ENCODE measurements around the gene XPR1.

- PRO-cap, result no peak
These were observed 461 bp upstream of the FAM163A start for GRCh38 chr1:179742634-179743025.

DNA sequence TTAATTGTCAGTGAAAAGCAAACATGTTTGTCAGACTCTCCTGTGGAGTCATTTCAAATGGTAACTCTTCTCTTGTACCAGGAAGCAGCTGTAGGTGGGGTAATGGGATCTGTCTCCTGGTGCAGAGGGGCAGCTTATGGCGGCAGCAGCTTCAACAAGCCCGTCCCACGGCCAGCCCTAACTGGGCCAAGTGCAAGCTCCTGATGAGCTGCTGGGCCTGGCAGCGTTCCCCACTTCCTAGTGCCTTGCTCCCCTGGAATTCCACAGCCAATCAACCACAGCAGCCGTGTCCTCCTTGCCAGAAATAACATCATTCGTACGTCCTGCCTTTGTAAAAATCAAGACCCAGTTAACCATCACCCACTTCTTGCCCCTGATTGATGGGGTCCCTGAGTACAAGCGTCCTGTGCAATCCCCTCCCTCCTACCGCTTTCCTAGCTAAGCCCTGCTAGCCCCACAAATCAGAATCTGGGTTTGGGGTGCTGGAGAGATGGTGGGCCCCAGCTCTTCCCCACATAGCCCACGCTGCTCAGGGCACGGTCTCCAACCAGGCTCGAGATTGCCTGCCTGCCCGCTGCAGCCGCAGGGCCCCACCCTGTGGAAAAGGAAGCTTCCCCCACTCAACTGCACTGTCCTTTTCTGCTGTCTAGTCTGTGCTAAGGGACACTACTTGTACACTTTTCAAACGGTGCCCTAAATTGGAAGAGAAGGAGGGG, 61.2 kb downstream of the TOR1AIP2 start:
- PRO-cap, result unidirectional peak, minus-strand start at position 192 of the sequence

- PRO-cap, result no peak
These were observed 52.4 kb downstream of the TOR1AIP2 start for GRCh38 chr1:179825111-179825690.

DNA sequence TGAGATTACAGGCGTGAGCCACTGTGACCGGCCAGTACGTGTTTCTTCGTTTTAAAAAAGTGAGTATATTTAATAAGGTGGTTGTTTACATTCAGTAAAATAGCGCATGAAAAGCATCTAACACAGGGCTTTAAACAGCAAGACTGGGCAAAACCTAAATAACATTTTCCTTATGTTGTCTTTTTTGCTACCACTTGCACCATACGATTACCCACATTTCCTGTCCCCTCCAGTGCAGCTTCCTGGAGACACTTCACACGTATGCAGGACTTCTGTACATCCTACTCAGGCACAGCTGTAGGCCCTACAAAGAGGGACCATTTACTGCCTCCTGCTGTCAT, 1.1 kb upstream of the CEP350 start:
- PRO-cap, result bidirectional peak, plus-strand start outside the sequence, minus-strand start at position 219 of the sequence

DNA sequence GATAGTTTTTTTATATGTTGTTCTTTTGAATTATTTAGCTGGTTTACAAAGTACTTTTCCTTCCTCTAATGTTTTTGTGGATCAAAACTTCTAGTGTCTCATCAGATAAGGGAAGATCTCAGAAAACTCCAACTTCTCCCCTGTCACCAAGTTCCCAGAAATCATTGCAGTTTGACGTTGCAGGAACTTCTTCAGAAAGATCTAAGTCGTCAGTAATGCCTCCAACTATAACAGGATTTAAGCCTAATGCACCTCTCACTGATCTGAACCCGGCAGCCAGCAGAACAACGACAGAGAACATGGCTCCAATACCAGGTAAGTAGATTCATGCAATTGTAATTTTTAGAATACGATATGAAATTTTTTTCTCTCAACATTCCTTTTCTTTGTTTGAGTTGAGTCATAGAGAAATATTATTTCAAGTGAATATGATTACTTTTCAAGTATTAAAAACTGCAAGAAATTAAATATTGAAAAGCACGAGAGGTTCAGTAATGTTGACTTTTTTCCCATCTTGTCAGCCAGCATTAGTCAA, 79.2 kb downstream of the CEP350 start:
- PRO-cap, result no peak

DNA sequence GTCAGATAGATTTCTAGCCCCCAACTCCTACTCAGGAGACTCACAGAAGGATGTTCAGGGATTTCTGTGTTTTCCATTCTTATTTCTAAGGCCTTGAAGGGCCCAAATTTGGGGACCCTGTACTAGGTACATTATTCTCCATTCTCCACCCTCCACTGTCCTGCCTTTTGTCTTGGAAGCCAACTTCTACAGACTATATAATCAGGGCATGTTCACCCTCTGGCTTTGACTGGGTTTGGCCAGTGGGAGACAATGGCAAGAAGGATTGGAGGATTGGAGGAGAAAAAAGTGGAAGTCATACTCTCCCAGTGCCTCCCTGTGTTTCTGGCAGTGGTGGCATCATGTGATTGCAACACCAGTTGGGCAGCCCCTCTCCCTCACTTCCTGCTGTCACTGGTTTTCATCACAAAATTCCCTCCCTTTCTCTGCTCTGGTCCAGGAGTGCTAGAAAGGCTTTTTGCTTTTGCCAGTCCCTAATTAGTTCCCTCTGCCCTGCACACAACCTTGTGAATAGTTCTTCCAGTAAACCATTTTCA, 3.8 kb upstream of the QSOX1 start:
- PRO-cap, result no peak

GRCh38 chr1:180156006-180156884, 1.6 kb downstream of the QSOX1 start:
- PRO-cap, result no peak

GRCh38 chr1:180175664-180176558, 21.2 kb downstream of the QSOX1 start:
- PRO-cap, result no peak

GRCh38 chr1:180184202-180185407, 29.9 kb downstream of the QSOX1 start:
- PRO-cap, result no peak

DNA sequence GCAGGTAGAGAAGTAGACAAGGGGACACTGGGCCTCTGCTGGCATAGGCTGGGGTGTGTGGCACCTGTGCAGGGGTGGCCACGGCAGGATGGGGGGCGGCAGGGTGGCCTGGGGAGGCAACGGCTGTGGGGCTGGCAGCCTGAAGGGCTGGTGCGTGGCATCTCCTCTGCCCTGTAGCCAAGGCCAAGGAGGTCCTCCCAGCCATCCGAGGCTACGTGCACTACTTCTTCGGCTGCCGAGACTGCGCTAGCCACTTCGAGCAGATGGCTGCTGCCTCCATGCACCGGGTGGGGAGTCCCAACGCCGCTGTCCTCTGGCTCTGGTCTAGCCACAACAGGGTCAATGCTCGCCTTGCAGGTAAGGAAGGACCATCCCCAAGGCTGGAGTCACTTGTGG, 36.0 kb upstream of the LHX4 start:
- PRO-cap, result no peak

- PRO-cap, result no peak
These were observed 40.1 kb downstream of the LHX4 start for GRCh38 chr1:180270287-180270535.

DNA sequence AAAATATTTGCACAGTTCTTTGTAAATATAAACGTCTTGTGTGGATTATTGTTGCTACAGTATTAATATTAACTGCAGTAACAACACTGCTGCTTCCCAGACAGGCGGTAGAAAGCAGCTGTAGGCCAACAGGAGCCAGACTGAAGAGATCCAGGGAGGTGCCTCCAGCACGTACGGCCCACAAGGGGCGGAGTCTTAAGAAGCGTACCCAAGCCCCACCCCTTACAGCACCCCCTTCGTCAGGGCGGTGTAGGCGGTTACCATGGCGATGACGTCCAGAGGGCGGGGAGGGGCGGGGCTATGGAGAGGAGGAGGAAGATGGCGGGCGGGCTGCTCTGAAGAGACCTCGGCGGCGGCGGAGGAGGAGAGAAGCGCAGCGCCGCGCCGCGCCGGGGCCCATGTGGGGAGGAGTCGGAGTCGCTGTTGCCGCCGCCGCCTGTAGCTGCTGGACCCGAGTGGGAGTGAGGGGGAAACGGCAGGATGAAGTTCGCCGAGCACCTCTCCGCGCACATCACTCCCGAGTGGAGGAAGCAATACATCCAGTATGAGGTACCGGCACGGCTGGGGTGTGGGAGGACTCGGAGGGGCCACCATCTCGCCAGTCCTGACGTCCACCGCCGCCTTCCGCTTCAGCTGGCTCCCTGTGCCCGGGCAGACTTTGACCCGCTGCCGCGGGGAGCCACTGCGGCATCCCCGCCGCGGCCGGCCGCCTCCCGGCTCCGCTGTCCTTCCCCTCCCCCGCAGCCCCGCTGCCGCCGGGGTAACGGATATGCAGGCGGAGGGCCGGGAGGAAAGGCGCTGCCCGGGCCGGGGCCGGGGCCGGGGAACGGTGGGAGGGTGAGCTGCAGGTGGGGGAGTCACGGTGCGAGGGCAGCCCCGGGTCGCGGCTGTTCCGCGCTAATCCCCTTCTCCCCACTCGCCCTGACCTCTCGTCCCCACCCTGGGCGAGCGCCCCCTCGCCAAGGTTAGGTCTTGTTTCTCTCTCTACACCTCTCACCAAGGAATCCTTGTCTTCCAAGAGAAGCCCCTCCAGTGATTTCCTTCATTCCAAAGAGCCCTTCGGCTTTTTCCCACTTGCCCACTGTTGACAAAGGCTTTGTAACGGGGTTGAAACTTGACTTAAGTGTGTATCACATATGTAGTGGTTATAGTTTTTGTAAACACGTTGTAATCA, at the start of gene XPR1:
TSS of gene XPR1 (plus strand) at position 301 of the 1,174 bp plus-strand sequence.
- PRO-cap, result bidirectional peak, plus-strand start at position 301 of the sequence, minus-strand start at position 142 of the sequence; bidirectional peak, plus-strand start at position 601 of the sequence, minus-strand start at position 742 of the sequence; bidirectional peak, plus-strand start at position 1,087 of the sequence, minus-strand start at position 918 of the sequence

DNA sequence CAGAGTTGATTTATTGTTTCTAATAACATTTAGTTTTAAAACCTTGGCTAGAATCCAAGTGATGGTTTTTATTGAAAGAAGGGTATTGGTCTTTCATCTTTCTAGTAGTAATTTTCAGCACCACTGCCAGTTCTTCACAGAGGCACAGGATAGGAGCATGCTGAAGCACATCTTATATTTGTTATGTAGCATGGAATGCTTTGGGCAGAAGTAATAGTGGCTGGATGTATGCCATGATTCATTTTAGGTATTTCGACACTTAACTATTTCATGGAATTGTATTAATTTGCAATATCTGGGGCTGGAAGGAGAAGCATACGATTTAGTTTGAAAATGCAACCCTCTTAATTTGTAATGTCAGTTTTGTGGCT, 1.9 kb downstream of the XPR1 start:
- PRO-cap, result no peak

- PRO-cap, result no peak
These were observed 28.0 kb downstream of the KIAA1614 start for GRCh38 chr1:180940629-180941164.

DNA sequence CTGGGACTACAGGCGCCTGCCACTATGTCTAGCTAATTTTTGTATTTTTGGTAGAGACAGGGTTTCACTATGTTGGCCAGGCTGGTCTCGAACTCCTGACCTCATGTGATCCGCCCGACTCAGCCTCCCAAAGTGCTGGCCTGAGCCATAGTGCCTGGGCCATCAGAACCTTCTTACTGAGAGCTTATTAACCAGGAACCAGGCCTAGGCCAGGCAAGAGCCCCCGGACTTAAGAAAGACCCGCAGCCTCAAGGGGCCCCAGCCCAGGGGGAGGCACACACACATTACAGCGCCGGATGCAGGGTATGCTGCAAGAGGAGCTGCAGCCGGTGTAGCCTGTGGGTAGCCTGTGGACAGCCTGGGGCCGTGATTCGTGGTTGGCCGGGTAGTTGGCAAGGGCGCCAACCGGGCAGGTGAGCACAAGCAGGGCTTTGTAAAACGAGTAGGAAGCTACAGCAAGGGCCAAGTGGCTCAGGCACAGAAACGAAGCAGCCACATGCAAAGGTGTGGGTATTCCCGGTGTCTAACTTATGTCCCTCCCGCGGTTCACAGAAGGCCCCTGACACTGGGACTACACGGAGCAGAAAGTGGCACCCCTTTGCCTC, 40.5 kb downstream of the KIAA1614 start:
- PRO-cap, result no peak

GRCh38 chr1:181044432-181044970, 10.7 kb downstream of the MR1 start:
- PRO-cap, result no peak

- PRO-cap, result no peak
These were observed 41.3 kb downstream of the IER5 start for GRCh38 chr1:181129666-181130299.

DNA sequence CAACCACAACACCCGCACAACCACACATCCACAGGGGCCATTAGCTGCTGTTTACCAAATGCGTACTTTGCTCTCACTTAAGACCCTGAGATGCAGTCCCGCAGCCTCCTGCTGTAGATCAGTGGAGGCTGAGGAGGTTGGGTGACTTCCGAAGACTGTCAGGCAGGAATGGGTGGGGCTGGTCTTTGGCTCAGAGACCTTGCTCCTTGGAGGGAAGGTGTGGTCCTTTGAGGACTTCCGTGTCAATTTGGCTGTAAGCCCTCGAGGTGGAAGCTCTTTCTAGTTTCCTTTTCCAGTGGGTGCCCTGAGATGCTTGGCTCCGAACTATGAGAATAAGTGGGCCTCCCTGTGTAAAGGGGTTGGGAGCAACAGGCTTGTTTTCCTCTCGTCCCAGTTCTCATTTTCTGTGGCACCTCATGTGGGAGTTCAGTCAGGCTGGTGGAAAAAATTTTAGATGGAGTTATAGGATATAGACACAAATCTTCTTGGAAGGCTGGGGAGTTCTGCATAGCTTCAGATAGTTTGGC, 71.4 kb downstream of the IER5 start:
- PRO-cap, result no peak

GRCh38 chr1:182101362-182101890, 39.9 kb upstream of the ZNF648 start:
- PRO-cap, result no peak

GRCh38 chr1:182148805-182149164, 87.3 kb upstream of the ZNF648 start:
- PRO-cap, result no peak